ENCODE measurements around the gene FBXO11.

- PRO-cap, 4 experiments = no peak in any of the 4 experiments
- RAMPAGE, long total RNA, 2 experiments = no peak in any of the 2 experiments
- RRBS = no CpG with 5 or more reads among the region's 2 CpGs
Observed at GRCh38 chr2:46634847-46635304, 17.9 kb downstream of the CRIPT start.

- PRO-cap, 4 experiments = no peak in any of the 4 experiments
- RAMPAGE, long total RNA, 2 experiments = no peak in any of the 2 experiments
- RRBS = no CpG with 5 or more reads among the region's 4 CpGs
Observed at GRCh38 chr2:46653355-46653675, 36.3 kb downstream of the CRIPT start.

GRCh38 chr2:46759911-46760257 is 60.8 kb downstream of the SOCS5 start:
- PRO-cap, 4 experiments = no peak in any of the 4 experiments
- RAMPAGE, long total RNA, 2 experiments = no peak in any of the 2 experiments
- RRBS = no CpG with 5 or more reads among the region's 10 CpGs

DNA sequence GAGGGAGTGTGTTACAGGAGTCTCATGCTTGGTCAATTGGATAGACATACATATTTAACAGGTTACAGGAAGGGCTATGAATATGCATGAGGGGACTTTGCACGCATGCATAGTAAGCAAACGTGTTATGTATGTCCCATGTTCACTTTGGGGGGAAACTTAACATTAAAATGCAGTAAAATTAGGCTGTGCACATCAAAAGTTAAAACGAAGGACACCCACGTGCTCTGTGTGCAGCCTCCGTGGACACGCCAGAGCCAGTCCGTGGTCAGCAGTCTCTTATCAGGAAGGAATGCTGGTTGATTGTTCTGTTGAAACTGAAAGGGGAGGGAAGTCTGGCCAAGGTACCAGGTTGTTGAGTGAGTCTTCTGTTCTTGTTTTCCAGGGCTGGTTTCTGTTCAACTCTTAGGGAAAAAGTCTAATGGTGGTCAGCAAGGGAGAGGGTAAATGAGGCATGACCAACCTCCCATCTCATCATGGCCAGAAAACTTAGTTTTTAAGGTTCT is 94.6 kb downstream of the SOCS5 start:
- PRO-cap, 4 experiments = no peak in any of the 4 experiments
- RAMPAGE, long total RNA, 2 experiments = no peak in any of the 2 experiments
- RRBS = no CpG with 5 or more reads among the region's 7 CpGs

DNA sequence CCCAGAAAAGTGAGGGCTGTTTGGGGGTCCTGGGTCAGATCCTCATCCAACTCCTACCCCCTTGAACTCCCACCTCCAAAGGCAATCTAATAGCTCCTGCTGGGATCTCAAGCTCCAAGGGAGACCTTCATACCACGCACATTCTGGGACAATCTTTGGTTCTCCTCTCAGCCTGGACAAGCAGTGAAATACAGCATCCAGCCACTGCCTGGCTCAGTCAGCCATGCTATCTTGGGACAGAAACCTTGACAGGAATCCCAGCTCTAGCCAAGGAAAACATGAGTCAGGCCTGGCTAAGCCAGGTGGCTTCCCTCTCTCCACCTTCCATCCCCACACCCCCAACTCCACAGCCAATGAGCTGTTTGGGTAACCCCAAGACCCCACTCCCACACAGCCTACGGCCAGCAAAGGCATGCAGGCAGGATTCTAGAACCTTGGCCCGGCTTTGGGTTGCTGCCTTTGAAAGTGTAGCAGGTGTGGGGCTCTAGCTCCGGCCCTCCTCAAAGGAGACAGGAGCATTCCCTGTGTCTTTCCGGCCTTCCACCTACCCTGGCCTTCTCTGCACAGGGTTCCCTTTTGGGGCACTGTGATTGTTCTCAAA is 64.9 kb downstream of the MCFD2 start:
- PRO-cap, 4 experiments = peak in 1 of 4 experiments; most common plus-strand start position 404 of the sequence (in 1); most common minus-strand start position 225 of the sequence (in 1)
- RAMPAGE, long total RNA, 2 experiments = no peak in any of the 2 experiments
- RRBS = 60% methylated on average over 1 of the region's 5 CpGs

- PRO-cap, 4 experiments = no peak in any of the 4 experiments
- RAMPAGE, long total RNA, 2 experiments = no peak in any of the 2 experiments
- RRBS = no CpG with 5 or more reads among the region's 15 CpGs
Observed at GRCh38 chr2:46979538-46980171, 38.6 kb downstream of the TTC7A start.

DNA sequence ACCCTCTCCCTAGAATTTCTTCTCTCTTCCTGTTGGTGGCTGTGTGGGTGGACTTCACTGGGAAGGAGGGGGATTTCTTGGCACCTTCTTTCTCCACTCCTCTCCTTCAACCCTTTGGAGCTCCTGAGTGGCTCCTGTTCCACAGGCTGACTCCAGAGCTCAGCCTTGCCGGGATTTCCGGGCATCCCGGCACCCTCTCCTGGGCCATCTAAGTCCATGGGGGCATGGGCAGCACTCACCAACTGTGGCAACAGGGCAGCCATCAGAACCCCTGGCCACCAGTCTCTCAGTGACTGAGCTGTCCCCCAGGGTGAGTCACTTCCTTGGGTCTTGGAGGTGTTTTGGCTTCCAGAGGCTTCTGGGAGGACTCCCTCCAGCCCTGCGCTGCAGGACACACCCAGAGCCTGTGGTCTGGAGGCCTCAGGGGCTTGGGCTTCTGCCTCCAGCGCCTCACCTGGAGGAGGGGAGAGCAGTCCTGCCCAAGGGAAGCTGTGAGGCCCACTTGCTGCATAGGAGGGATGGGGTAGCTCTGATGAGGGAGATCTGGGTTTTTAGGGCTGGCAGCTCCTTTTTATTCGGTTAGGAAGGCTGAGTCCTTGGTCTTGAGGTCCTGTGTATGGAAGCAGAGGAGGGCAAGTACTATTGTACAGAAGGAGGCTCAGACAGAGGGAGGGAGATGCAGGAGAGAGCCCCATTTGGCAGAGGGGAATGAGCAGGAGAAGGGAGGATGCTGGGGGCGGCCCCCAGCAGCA is 63.1 kb downstream of the TTC7A start:
- PRO-cap, 4 experiments = no peak in any of the 4 experiments
- RAMPAGE, long total RNA, 2 experiments = no peak in any of the 2 experiments
- RRBS = no CpG with 5 or more reads among the region's 7 CpGs

DNA sequence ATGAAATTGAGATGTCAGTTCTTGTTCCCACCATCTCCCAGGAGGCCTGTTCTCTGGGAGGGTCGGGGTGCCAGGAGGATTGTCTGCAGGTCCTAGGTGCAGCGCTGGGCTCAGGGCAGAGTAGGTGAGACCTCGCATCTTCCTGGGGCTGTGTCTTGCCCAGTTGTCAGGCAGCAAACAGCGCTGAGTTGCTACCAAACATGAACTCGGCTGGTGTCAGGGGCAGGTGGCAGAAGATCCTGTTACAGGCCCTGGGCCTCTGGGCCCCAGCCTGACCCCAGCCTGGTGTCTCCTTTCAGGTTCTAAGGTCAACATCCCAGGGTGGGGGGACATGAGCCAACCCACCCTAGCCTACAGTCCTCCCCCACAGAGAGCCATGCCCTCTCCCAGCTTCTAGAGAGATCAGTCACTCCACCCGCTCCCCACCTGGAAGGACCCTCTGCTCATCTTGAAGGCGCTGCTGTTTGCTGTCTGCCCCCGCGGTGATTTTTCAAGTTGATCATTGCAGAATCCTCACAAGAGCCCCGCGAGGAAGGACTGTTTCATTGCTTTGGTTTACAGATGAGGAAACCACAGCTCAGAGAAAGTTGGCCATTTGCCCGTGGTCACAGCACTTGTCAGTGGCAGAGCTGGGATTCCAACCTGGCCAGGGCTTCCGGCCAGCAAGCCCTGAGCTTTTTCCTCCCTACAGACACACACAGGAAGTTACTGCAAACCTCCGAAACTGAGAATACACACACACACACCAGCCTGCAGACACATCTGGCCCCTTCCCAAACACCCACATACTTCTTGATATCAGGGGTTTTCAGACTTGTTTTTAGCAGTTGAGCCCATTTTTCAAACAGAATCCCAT is 83.9 kb downstream of the STPG4 start:
- PRO-cap, 4 experiments = peak in 3 of 4 experiments; most common plus-strand start position 713 of the sequence (in 2); most common minus-strand start position 543 of the sequence (in 1)
- RAMPAGE, long total RNA, 2 experiments = no peak in any of the 2 experiments
- RRBS = no CpG with 5 or more reads among the region's 14 CpGs

- PRO-cap, 4 experiments = no peak in any of the 4 experiments
- RAMPAGE, long total RNA, 2 experiments = no peak in any of the 2 experiments
- RRBS = no CpG with 5 or more reads among the region's 19 CpGs
Observed at GRCh38 chr2:47072626-47073407, 82.3 kb downstream of the STPG4 start.

GRCh38 chr2:47077596-47078064 is 77.5 kb downstream of the STPG4 start:
- PRO-cap, 4 experiments = no peak in any of the 4 experiments
- RAMPAGE, long total RNA, 2 experiments = no peak in any of the 2 experiments
- RRBS = no CpG with 5 or more reads among the region's 7 CpGs

DNA sequence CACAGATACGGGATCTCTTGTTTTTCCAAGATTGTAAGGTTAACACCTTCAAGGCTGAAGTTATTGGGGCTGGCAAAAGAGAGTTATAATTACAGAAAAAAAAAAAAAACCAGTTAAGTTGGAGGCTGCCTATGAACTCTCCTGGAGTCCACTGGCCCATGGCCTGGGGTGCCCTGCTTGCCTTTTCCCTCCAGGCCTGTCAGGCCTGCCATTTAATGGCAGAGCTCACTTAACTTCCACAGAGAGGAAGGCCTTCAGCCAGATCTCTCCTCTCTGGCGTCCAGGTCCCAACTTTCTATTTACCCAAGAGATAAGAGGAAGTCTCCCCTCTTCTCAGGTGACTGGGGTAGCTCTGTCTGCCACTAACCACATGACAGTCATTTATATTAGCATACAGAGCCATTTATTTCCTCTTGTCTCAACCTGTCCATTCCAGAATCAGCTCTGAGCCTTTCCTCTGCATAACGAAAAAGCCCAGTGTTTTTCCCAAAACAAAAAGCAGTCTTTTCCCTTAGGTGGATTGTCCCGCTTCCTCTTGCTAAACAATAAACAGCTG is 49.8 kb upstream of the CALM2 start:
- PRO-cap, 4 experiments = no peak in any of the 4 experiments
- RAMPAGE, long total RNA, 2 experiments = no peak in any of the 2 experiments
- RRBS = no CpG with 5 or more reads among the region's 4 CpGs

GRCh38 chr2:47269688-47269945 is 93.3 kb upstream of the CALM2 start:
- PRO-cap, 4 experiments = no peak in any of the 4 experiments
- RAMPAGE, long total RNA, 2 experiments = no peak in any of the 2 experiments
- RRBS = no CpG with 5 or more reads among the region's 2 CpGs

DNA sequence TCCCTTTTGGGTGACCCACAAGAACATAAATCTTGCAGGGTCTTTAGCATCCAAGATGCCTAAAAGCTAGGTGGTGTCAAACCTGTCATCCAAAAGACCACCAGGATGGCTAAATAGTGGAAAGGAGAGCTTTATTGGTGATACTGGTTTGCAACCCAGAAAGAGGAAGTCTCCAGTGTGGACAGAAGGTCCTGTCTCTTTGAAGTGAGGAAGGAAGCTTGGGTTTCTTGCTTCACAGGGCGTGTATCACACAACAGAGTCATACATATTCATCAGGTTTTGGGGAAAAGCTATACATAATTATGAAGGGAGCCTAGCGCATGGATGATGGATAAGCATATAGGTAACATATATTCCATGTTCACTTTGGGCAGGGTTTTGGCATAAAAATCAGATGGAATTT is 68.5 kb upstream of the EPCAM start:
- PRO-cap, 4 experiments = no peak in any of the 4 experiments
- RAMPAGE, long total RNA, 2 experiments = no peak in any of the 2 experiments
- RRBS = no CpG with 5 or more reads among the region's 2 CpGs

GRCh38 chr2:47311158-47311544 is 58.0 kb upstream of the EPCAM start:
- PRO-cap, 4 experiments = no peak in any of the 4 experiments
- RAMPAGE, long total RNA, 2 experiments = no peak in any of the 2 experiments
- RRBS = no CpG with 5 or more reads among the region's 9 CpGs

DNA sequence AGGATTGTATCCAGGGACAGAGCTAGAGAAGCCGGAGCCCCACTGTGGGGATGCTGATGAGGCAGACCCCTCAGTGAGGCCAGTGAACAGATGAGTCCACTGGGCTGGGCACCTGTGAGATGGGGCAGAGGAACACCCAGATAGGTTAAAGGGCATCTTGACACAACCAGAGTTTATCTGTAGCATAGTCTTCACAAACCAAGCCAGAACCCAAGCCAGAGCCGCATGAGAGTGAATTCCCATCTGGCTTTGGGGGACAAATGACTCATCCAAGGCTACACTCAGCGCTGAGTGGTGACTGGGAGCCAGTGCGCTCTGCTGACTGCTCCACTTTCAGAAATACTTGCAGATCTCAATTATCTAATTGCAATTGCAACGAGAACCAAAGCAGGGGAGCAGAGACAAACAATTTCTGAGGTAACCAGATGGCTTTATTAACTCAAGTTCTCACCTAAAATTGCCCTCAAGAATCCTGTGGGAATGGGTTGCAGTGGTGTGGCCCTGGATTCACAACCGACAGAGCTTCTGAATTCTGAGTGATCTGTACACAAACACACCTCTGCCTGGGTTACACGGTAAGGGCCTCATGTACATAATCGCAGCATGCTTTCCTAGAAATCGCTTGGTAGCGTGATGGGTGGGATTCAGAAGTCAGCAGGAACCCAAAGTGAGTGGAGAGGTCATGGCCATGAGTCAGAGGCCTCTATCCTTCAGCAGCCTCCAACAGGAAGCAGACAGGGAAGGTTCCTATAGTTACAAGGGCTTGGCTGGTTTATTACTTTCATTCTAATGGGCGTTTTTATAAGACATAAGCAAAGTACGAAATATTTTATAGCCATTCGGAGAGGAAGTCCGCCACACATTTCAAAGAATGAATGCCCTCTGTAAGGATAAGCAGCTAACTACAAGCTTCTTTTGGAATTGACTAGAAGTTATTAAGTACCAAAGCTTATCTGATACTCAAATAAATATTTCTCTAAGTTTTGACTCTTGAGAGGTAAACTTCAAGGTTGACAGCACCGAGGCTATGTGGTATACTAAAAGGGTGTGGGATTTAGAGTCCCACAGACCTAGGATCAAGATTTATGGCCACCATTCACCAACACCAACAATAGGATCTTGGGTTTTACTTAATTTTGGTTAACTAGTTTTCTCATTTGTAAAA is 14.7 kb upstream of the EPCAM start:
- PRO-cap, 4 experiments = peak in 2 of 4 experiments; most common plus-strand start position 838 of the sequence (in 2)
- RAMPAGE, long total RNA, 2 experiments = no peak in any of the 2 experiments
- RRBS = no CpG with 5 or more reads among the region's 15 CpGs

DNA sequence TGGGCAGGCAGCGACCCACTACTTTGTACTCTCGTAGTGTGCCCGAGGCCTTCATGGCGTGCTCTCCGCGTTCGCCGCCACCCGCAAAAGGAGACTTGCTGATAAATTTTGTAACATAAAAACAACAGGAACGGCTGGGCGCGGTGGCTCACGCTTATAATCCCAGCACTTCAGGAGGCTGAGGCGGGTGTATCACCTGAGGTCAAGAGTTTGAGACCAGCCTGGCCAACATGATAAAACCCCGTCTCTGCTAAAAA is 91.8 kb upstream of the MSH6 start:
- PRO-cap, 4 experiments = peak in 2 of 4 experiments; most common minus-strand start position 93 of the sequence (in 2)
- RAMPAGE, long total RNA, 2 experiments = start-site peak on the minus strand in 1 of 2 experiments, centred at position 90 of the sequence, 46 reads per replicate
- RRBS = no CpG with 5 or more reads among the region's 15 CpGs

DNA sequence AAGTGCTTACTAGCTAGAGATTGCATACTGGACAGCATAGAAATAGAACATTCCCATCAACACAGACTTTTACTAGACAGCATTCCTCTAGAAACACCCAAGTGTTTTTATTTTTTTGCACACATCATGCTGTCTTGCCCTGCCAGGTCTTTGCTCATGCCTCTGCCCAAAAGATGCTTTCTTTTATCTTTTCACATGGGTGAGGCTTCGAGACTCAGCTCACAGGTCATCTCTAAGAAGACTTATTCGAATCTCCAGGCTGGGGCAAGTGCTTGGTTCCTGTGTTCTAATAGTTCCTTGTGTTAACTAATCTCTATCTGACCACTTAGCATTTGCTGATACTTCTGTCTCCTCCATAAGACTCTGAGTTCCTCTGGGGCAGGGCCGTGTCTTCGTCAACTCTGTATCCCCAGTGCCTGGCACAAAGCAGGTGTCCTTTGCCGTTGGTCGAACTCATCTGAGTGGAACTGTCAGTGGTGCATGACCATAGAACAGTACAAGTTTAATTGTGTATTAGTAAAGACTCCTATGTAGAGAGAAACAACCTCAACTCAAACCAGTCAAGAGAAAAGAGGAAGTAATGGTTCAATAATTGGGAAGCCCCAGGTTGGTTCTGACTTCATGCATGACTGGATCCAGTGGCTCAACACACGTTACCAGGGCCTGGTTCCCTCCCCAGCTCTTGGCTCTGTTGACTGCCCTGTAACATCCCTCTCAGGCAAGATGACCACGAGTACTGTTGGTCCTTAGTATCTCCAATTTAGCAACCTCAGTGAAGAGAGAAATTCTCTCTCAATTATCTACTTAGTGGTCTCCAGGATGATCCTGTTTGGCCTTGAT is 58.8 kb upstream of the MSH6 start:
- PRO-cap, 4 experiments = no peak in any of the 4 experiments
- RAMPAGE, long total RNA, 2 experiments = no peak in any of the 2 experiments
- RRBS = no CpG with 5 or more reads among the region's 8 CpGs

- PRO-cap, 4 experiments = no peak in any of the 4 experiments
- RAMPAGE, long total RNA, 2 experiments = no peak in any of the 2 experiments
- RRBS = no CpG with 5 or more reads among the region's 18 CpGs
Observed at GRCh38 chr2:47784296-47784616, 1.3 kb downstream of the MSH6 start.

DNA sequence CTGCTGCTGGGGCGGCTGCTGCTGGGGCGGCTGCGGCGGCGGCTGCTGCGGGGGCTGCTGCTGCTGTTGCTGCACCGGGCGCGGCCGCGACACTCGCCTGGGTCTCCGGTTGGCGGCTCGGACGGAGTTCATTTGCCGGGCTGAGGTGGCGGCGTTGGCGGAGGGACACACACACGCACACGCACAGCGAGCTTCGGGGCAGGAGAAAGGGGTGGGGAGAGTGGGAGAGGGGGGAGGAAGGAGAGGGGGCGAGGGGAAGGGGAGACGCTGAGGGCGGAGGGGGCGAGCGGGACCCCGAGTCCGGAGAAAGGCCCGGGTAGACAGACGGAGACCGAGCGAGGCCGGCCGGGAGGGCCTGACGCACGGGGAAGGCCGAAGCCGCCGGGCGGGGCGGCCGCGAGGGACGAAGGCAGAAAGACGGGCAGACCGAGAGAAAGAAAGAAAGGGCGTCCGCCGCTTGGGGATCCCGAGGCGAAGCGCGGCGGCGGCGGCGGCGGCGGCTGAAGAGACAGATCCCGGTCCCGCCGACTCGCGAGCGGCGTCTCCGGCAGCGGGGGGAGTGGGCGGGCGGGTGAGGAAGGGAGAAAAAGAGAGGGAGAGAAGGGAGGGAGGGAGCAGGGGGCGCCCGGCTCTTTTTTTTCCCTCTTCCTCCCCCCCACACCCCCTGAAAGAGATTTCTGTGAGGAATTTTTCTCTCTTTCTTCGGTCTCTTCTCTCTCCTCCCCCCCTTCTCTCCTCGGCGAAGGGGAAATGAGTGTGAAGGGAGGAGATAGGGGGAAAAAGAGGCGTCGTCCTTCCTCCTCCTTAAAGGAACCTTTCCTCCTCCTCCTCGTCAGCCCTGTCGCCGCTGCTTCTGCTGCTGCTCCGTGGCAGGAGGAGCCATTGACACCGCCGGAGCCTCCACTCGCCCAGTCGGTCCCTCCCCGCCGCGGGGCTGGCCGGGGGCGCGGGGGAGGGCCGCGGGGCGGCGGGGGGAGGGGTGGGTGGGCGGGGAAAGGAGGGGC is at the start of gene FBXO11:
FBXO11 (minus strand) TSS at position 910 of the 1,004 bp plus-strand sequence.
- PRO-cap, 4 experiments = peak in 4 of 4 experiments; most common plus-strand start position 297 of the sequence (in 4); most common minus-strand start position 134 of the sequence (in 3)
- RAMPAGE, long total RNA, 2 experiments = start-site peak on the minus strand in 1 of 2 experiments, centred at position 918 of the sequence, 34 reads per replicate
- RRBS = 2% methylated on average over 17 of the region's 99 CpGs

DNA sequence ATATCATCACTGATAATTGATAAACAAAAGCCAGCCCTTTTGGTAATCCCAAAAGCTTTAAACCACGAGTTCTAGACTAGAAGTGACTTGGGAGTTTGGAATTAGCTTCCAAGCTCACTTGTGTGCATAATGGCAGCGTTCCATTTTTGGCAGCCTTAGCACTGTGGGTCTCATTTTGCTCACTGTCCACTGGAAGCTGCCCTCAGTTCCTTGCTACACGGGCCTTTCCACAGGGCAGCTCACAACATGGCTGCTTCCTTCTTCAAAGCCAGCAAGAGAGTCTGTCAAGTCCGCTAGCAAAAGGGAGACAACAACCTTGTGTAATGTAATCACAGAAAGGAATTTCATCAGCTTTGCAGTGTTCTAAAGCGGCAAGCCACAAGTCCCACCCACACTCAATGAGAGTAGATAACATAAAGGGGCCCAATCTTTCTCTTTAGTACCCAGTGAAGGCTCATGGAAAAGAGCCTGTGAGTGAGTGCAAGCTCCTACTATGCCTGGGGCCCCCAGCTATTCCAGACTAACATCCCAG is 168.6 kb upstream of the FOXN2 start:
- PRO-cap, 4 experiments = no peak in any of the 4 experiments
- RAMPAGE, long total RNA, 2 experiments = no peak in any of the 2 experiments
- RRBS = no CpG with 5 or more reads among the region's 5 CpGs

All from uterus (tissue), 7 donors.